Endometrial microvascular endothelial cells (primary cell): ENCODE data around the gene SH3GL3.

GRCh38 chr15:83446587-83447676 is at the start of gene SH3GL3:
Gene SH3GL3 (plus strand): TSS chr15:83447341.
- RAMPAGE, long total RNA, result no peak

GRCh38 chr15:84042304-84042629 is 193.3 kb upstream of the GOLGA6L4 start:
- RAMPAGE, long total RNA, result no peak

GRCh38 chr15:84079725-84080699 is 155.6 kb upstream of the GOLGA6L4 start:
- RAMPAGE, long total RNA, result no peak

DNA sequence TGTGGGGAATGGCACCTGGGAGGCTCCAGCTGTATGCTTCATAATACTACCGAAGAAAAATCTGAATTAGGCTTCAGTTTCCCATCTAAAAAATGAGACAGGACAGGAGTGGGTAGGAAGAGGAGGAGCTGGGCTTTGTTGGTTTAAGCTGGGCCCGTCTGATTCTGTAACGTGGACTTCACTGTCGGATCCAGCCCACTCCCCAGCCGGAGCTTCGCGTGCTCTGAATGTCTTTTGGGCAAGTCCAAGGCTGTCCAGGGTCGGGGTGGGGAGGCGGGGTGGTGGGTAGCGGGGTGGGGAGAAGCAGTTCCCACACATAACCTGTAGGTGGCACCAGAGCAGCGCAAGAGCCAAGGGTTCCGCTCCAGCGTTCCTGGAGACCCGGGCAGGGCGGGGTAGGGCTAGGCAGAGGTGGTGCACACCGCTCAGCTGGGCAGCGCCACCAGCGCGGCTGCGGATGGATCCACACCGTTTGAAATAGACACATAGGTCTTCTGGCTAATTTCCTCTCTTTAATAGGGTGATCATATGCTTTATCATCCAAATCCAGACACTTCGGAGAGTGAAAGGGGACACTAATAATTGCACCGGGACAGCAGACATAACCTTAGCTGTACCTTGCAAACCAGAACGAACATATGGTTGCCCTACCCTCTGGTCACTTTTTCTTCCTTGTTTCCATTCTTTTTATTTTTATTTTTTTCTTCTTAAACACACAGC is 12.8 kb upstream of the ZSCAN2 start:
- RAMPAGE, long total RNA, result no peak

- RAMPAGE, long total RNA, result no peak
Measured at GRCh38 chr15:84600217-84600686, 557 bp upstream of the ZSCAN2 start.

GRCh38 chr15:84606659-84607167 is 5.9 kb downstream of the ZSCAN2 start:
- RAMPAGE, long total RNA, result no peak

GRCh38 chr15:84671796-84672364 is 13.9 kb upstream of the NMB start:
- RAMPAGE, long total RNA, result no peak

DNA sequence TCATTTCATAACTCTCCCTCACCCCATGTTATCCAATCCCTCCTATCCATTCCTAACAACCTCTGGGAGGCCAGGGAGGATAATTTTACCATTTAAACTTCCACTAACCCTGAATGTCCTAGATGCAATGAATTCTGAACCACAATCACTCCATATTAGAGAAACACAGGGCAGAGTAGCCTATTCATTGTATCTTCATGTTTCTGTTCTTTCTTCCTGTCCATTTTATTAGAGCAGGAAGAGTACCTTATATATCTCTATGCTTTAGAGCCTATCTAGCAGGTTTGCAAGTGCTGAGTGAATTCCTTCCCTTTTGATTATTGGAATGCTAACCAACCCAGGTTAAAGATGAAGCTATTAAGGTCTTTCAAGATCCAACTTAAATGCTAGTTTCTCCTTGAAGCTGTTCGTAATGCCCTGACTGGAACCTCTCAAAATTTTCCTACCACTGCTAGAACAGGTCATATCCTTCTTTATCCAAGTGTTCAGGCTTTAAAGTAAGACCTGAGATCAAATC is 2.4 kb downstream of the SEC11A start:
- RAMPAGE, long total RNA, result no peak

DNA sequence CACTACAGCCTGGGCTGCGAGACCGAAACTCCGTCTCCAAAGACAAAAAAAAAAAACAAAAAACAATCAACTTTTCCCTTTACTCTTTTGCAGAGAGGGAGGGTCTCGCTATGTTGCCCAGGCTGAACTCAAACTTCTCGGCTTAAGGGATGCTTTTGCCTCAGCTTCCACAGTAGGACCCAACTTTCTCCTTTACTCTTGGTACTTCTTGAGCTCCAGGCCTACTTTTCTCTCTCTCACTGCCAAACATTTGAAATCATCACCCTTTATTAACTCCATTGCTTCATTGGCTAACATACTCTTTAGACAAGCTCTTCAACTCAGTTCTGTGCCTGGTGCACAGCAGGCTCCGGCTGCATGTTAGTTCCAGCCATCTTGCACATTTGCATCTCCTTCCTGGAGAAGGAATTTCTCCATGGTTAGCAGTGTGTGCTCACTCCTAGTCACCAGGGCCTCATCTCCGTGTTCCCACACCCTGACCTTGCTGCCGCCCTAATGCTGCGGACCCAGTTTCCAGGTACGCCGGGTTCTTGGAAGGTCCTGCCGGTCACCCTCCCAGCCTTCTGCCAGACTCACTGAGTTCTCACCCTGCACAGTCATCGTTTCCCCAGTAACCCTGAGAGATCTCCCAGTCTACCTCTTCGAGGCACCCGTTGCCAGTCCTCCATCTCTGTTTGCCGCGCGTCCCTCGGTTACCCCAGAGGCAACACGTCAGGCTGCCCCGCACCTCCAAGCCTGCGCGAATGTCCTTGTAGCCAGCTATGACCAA is 1.0 kb upstream of the ZNF592 start:
- RAMPAGE, long total RNA, result no peak

GRCh38 chr15:84799339-84800195 is 17.6 kb upstream of the ALPK3 start:
- RAMPAGE, long total RNA, result no peak

GRCh38 chr15:84810041-84810855 is 6.9 kb upstream of the ALPK3 start:
- RAMPAGE, long total RNA, result no peak

- RAMPAGE, long total RNA, result no peak
Measured at GRCh38 chr15:84818587-84819157, 1.5 kb downstream of the ALPK3 start.

- RAMPAGE, long total RNA, result no peak
Measured at GRCh38 chr15:84819158-84819996, 2.2 kb downstream of the ALPK3 start.

GRCh38 chr15:84821289-84822325 is 4.5 kb downstream of the ALPK3 start:
- RAMPAGE, long total RNA, result no peak

GRCh38 chr15:84826384-84827060 is 9.4 kb downstream of the ALPK3 start:
- RAMPAGE, long total RNA, result no peak

- RAMPAGE, long total RNA, result no peak
Measured at GRCh38 chr15:84861232-84861576, 23.3 kb upstream of the SLC28A1 start.

DNA sequence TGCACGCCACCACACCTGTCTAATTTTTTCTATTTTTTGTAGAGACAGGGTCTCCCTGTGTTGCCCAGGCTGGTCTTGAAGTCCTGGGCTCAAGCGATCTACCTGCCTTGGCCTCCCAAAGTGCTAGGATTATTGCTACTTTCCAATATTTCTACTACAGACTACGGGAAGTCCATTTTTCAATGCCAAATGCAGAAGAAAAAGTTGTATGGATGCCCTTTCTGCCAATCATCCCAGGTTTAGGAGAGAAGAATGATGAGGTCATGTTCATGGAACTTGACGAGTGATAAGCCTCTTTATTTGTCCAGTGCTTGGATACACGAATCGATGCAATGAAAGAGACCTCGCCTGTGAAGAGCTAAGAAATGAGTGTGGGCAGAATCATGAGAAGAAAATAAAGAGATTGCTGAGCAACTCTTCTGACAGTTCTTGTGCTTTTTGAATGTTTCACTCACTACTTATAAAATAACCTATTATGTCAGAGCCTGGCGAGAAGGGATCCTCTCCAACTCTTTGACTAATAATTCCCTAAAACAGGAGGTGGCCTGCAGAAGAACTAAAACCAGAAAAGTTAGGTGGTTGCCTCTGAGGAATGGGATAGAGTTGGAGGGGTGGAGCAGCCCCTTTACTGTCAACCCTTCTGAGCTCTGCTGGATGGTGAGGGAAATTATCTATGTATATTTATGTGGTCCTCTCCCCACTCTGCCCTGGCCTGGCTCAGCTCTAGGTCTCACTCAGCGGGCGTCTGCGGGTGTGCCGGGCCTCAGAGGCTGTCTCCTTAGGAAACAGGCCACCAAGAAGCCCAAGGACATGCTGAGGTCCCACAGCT is 888 bp upstream of the SLC28A1 start:
- RAMPAGE, long total RNA, result no peak

DNA sequence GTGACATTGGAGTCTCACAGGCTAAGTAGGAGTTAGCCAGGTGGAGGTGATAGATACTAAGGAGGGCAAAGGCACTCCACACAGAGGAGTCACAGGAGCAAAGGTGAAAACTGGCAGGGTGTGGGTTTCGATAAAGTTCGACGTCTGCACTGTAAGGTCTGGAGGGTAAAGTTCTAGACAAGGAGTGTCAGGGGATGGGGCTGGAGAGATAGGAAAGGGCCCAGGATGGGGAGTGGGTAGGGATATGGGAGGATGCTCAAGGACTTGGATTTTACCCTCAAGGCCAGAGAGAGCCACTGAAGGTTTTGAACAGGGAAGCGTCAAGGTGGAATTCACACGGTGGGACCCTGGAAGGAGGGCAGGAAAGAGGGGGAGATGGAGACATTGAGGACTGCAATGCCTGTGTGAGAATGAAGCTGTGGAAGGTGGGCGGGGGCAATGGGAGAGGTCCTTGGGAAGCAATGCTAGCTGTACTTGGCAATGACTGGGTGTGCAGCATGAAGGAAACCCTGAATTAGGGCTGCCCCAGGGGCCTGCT is 6.4 kb downstream of the SLC28A1 start:
- RAMPAGE, long total RNA, result no peak

DNA sequence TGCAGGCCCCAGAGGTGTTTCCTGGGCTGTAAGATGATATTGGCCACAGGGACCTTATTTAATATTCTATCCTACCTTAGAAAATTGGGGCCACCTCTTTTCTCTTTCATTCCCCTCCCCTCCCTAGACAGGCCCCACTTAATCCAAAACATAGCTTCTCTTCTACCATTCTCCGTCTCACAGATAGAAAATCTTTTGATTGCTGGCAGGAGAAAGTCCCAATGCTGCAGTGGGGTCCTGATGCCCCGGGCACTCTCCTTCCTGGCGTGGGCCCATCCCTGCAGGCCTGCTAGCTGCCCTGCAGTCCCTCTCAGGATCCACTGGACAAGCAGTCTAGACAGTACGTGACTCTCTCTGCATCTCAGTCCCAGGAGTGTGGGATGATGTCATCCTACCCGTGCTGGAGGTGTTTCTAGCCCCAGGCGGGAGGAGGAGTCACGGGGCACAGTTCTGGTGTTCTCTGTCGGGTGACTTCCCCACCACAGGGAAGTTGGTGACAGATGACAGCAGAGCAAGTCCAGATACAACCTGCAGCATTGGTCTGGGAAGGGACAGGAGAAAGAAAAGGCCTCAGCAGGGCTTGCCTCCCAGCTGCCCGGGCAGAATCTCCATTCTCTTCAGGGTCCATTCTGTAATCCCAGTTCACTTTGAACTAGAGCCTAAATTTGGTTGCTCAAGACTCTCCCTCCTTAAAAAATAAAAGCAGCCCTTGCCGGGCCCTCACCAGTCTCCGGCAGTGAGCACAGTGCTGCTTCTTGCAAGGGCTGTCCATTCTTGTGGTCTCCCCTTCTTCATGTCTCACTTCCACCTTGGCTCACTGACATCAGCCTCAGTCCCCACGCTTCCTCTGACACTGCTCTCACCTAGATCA is 30.5 kb downstream of the SLC28A1 start:
- RAMPAGE, long total RNA, result no peak

- RAMPAGE, long total RNA, result no peak
Measured at GRCh38 chr15:85006245-85007323, 24.9 kb downstream of the PDE8A start.